Metastatic Breast Carcinoma in the Brain (tissue), 10 donors: ENCODE measurements around a stretch of chr1.

GRCh38 chr1:13587108-13587689 is 3.6 kb downstream of the PDPN start:
- PRO-cap, 10 experiments, result no peak in any of the 10 experiments

DNA sequence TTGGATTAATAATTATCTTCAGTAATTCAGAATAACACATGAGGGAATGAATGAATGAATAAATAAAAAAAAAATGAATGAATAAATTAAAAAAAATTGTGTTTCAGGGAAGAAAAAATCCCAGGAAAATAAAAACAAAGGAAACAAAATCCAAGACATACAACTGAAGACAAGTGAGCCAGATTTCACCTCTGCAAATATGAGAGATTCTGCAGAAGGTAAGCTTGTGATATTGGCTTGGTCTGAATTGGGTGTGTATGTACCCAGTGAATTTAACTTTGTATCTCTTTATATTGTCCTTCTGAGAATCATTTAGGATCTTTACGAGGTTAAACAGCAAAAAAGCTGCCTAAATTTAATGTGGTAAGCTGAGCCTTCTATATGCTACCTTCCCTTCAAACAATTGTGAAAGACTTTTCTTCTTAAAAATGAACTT is 73.0 kb downstream of the PRDM2 start:
- PRO-cap, 10 experiments, result no peak in any of the 10 experiments

- PRO-cap, 10 experiments, result no peak in any of the 10 experiments
Observed at GRCh38 chr1:13778161-13778939, 78.4 kb downstream of the PRDM2 start.

DNA sequence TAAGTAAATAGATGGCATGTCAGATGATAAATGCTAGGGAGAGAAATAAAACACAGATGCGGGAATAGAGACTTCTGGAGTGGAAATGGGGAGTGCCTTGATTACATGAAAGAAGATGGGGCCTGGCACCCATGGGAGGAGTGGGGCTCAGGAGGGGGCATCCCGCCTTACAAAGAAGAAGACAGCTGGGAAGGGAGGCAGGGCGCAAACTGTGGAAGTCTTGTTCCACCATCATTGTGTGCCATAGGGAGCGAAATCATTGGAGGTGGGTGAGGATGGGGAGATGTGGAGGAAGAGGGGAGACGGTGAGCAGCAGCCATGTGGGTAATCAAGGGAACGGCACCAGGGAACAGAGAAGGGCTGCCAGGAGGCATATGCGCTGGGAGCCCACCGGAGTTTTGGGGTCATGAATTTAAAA is 100.2 kb downstream of the PRDM2 start:
- PRO-cap, 10 experiments, result no peak in any of the 10 experiments

DNA sequence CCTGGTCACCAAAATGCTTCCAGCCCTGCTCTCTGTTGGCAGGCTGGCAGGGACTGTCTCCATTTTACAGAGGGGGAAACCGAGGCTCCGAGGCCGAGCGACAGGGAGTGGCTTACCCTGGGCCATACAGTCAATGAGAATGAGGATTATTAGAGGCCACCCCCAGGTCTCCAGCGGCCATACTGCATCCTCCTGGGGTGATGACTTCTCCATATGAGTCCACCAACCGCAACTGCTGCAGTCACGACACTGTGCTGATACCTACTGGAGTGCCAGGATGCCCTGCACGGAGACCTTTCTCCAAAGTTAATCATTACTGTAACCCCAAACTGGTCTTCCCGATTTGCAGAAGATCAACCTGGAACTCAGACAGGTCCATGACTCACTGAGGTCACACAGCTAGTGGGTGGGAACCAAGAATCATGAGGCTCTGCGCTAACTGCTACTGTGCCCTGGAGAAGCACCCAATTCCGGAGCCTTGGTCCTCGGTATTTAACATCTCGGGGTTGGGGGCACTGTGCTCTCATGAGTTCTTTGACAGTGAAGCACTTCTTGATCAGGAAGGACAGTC is 112.9 kb downstream of the PRDM2 start:
- PRO-cap, 10 experiments, result peak in 1 of 10 experiments; most common plus-strand start position 416 of the sequence (in 1); most common minus-strand start position 234 of the sequence (in 1)

DNA sequence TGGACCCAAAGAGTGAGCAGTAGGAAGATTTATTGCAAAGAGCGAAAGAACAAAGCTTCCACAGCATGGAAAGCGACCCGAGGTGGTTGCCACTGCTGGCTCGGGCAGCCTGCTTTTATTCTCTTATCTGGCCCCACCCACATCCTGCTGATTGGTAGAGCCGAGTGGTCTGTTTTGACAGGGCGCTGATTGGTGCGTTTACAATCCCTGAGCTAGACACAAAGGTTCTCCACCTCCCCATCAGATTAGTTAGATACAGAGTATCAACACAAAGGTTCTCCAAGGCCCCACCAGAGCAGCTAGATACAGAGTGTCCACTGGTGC is 282.4 kb downstream of the PRDM2 start:
- PRO-cap, 10 experiments, result no peak in any of the 10 experiments

DNA sequence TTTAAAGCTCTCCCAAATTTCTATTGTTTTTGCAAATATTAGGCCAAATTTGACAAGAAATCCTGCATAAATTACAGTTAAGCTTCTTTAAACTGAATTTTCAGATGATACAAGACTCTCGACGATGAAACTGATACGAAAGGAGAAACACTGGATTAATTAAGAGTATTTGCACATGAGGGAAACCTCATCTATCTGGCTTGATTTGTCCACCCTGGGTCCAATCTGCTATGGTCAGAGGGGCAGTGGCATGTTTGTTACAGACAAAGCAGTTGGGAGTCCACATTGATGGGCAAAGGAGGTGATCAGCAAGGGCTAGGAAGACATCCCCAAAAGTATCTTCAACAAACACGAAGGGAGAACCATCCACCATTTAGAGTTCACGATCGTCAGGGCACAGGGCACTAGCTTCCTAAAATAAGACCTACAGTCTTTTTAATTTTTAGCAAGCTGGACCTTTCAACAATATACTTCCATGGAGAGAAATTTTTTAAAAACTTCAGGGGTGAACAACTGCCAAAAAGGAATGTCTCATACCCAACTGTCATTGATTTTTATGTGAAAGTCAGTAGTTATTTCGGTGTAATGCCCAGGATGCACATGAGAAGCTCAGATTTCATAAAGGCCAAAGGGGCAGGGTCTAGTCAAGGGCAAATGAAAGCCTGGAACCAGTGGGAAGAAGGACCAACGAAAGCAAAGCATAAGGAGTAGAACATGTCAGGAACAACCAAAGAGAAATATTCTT is 374.7 kb upstream of the KAZN start:
- PRO-cap, 10 experiments, result no peak in any of the 10 experiments

GRCh38 chr1:14522285-14522751 is 76.2 kb upstream of the KAZN start:
- PRO-cap, 10 experiments, result no peak in any of the 10 experiments

- PRO-cap, 10 experiments, result no peak in any of the 10 experiments
Observed at GRCh38 chr1:14627086-14627623, 28.7 kb downstream of the KAZN start.

DNA sequence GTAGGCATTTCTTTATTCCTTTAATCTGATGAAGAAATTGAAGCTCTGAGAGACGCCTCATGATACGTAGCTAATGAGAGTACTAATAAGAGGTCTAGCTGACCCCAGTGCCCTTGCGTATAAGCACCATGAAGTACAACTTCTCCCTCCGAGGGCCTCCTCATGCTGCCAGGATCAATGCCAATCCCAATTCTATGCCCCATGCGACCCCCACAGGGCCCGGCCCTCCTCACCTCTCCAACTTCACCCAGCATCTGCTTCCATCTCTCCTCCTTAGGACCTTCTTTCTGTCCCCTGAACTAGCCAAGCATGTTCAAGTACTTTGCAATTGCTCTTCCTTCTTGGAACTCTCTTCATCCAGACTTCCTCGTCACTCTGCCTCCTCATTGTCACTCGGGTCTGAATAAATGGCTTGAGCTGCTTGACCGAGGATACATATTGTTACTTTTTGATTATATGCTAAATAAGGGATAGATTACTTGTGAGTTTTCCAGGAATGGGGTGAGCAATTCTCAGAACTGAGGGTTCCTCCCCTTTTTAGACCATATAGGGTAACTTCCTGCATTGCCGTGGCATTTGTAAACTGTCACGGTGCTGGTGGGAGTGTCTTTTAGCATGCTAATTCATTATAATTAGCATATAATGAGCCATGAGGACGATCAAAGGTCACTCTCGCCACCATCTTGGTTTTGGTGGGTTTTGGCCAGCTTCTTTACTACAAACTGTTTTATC is 179.0 kb downstream of the KAZN start:
- PRO-cap, 10 experiments, result no peak in any of the 10 experiments

DNA sequence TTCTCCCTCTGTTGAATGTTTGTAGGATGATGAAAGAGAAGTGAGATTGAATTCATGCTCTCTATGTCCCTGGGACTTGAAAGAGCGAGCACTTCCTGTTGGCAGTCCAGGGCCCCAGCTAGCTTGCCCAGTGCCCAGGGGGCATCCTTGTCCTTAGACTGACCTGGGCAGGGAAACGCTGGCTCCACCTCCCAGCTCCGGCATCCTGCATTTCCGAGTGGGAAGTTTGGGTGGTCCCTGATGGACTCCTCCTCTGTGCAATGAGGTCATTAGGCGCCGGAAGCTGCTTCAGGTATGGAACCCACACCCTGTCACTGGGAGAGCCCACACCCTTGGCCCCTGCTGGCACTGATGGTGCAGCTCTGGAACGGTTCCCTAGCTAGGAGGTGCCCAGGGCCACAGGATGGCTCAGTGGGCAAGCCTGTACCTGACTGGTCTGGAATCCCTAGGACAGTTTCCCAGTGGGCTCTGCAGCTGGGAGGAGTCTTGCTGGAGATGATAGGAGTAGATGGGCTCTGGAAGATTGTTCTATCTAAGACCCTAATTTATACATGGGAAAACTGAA is 242.2 kb upstream of the TMEM51 start:
- PRO-cap, 10 experiments, result peak in 1 of 10 experiments; most common plus-strand start position 211 of the sequence (in 1); most common minus-strand start position 78 of the sequence (in 1)

GRCh38 chr1:15089134-15089315 is 64.5 kb upstream of the TMEM51 start:
- PRO-cap, 10 experiments, result no peak in any of the 10 experiments

GRCh38 chr1:15137961-15138222 is 15.7 kb upstream of the TMEM51 start:
- PRO-cap, 10 experiments, result no peak in any of the 10 experiments

GRCh38 chr1:15155348-15156009 is 1.9 kb downstream of the TMEM51 start:
- PRO-cap, 10 experiments, result no peak in any of the 10 experiments

DNA sequence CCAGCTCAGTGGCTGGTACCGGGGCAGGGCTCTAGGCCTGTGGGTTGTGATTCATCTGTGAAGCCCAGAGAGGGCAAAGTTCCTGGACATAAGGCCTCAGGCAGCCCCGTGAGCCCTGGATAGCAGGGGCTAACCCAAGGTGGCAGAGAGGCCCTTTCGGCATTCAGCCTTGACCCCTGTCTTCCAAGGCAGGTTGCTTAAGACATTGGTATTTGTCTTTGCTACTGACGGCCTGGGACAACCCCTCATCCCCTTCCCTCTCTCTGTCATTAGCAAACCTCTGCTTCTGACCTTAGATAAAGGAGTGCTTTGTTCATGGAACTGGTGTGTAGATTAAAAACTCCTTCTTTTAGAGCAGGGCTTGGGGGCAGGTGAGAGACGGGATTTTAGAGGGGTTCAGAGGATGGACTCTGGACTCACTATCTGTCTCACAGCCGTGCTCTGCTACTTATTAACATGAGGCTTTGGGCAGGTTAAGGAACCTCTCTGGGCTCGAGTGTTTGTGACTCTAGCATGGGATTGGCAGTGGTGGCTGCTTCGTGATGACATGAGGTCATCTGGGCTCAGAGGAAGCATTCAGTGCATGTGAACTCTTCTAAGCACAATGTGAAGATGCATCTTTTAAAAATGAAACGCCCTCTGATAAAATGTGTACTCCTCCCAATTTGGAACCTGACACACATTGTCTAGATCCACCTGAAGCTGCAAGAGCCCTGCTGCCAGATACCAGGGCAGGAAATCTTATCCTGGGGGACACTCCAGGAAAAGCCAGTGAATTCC is 36.4 kb downstream of the TMEM51 start:
- PRO-cap, 10 experiments, result no peak in any of the 10 experiments

- PRO-cap, 10 experiments, result peak in 1 of 10 experiments; most common plus-strand start chr1:15201758 (in 1); most common minus-strand start chr1:15201957 (in 1)
Observed at GRCh38 chr1:15201417-15202375, 45.3 kb upstream of the FHAD1 start.

- PRO-cap, 10 experiments, result no peak in any of the 10 experiments
Observed at GRCh38 chr1:15218974-15219741, 27.9 kb upstream of the FHAD1 start.

GRCh38 chr1:15322940-15323553 is 76.0 kb downstream of the FHAD1 start:
- PRO-cap, 10 experiments, result peak in 2 of 10 experiments; most common plus-strand start chr1:15323222 (in 1); most common minus-strand start chr1:15323093 (in 1)

- PRO-cap, 10 experiments, result no peak in any of the 10 experiments
Observed at GRCh38 chr1:15341592-15341985, 68.1 kb upstream of the EFHD2 start.

- PRO-cap, 10 experiments, result no peak in any of the 10 experiments
Observed at GRCh38 chr1:15410039-15410324, 294 bp downstream of the EFHD2 start.